Epidermal melanocyte (primary cell): ENCODE measurements around a stretch of chr15.

DNA sequence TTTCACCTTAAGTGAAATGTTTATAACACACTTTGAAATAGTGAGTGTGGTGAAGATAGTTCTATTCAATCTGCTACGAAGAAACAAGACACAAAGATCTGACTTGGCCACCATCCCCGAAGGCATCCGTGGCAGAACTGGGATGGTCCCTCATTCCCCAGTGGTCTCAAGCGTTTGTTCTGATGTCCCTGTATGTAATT lies 32.2 kb upstream of the TCF12 start:
- RRBS = no CpG with 5 or more reads among the region's 4 CpGs

DNA sequence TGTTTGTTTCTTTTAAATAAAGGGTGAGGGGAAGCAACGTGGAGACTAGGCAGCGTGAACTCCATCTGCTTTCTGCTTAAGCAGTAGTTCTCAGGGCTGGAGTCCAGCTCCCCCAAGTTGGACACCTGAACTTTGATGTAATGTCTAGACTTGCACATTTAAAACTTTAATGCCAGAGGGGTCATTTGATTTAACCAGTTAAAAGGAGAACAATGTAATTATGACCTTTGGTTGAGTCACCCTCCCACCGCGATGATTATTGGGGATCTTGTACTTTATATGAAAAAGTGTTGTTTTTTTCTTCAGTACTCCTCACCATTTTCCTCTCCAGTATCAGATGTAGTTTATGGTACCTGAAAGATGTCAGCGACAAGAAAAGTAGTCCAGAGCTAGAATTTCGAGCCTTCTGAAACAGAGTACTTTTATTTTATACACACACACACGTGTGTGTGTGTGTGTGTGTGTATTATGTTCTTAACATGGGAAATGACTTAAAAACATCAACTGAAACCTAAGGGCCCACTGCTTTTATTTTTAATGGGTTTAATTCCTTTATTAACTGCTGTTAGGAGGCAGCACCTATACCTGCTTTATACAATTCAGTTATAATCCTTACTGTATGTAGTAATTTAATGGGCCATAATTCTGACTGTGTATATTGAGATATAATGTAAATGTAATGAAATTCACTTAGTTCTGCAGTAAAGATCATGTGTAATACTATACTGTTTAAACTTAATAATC lies 1.8 kb downstream of the TCF12 start:
- RRBS = no CpG with 5 or more reads among the region's 7 CpGs

GRCh38 chr15:57305845-57306711 lies 70.2 kb upstream of the CGNL1 start:
- RRBS = 3% methylated on average over 5 of the region's 35 CpGs

DNA sequence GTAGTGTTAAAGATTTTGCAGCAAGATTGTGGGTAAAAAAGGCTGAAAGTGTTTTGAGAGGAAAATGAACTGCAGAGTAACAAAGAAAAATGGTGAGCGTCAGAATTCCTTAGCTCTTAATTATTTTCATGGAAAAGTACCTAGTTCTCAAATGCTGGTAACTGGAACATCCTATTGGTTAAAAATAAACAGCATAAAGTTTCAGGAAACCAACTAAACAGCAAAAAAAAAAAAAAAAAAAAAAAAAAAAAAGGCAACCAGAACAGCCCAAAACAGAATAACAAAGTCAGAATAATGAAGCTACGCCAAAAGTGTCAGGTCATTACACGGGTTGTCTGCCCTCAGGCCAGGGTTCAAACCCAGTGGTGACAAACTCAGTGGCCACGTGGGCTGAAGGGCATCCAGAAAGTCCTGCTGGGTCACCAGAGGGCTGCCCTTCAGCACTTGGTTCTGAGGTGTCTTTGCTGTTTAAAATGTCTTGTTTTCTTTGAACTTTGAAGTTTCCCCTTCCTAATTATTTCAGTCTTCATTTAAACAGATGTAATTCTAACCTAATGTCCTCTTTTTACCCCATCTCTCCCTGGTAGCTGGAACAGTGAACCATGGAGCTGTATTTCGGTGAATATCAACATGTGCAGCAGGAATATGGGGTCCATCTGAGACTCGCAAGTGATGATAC lies 61.2 kb downstream of the CGNL1 start:
- RRBS = no CpG with 5 or more reads among the region's 6 CpGs

DNA sequence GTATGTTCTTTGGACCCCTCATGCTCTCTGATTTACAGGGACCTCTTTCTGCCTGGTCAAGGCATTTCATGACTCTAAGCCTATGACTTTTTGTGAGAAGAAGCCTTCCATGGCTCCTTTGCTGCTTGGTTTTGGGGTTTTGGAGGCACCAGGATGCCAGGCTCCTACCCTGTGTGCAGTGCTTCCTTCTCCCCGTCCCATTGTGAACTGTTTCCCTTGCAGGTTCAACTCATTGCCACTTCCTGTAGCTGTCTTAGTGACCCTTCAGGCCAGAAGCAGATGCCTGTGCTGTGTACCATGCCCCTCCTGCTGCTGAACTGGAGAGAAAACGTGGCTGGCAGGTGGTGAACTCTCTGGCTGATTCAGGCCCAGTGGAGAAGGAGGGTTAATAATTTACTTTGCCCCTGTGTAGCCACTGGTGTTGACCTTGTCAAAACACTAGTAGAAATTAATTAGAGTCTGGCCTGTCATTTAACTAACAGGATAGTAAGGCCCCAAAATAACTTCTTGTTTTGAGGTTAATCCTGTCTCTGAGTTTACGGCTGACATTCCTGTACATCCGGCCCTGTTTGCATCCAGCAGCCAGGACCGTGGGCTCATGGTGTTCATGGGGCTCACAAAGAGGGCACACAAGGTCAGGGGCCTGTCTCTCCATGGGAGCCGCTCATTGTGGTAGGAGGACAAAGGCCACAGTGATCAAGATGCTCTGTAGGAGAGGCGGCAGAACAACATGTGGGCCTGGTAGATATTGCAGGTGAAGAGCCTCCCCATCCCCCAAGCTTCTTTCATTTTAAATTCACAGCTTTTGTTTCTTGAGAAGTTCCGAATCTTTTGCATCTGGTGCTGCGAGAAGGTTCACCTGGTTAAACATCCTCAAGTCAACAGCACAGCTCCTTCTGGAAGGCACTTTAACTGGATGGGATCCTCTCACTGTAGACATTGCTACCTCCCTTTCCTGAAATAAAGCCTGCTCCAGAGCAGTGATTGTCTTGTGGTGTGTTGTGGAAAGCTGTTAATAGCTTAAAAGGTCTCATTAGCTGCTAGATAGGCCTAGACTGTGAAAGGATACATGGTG lies 101.6 kb downstream of the CGNL1 start:
- RRBS = no CpG with 5 or more reads among the region's 9 CpGs

DNA sequence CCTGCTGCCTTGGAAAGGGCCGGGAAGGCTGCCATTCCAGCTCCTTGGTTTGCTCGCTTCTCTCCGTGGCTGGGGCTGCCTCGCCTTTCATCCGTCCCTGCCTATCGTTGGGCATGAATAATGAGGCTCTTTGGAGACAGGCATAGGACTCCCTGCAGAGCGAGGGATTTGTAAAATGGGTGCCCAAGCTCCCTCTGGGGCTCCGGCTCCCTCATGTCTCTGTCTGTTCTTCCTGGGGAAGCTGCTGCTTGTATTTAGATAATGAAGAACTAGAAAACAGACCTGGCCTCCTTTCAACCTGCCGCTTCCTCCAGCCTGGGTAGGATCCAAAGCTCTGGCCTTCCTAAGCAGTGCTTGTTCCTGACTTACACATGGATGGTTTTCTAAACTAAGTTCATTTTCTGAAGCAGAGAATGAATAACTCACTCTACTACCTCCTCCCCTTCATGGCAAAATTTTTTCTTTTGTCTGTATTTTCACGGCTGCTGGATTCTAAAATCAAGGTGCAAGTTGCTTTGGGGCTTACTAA lies 37.0 kb upstream of the MYZAP start:
- RRBS = no CpG with 5 or more reads among the region's 10 CpGs

GRCh38 chr15:57747164-57747614 lies 40.7 kb downstream of the POLR2M start:
- RRBS = no CpG with 5 or more reads among the region's 11 CpGs

- RRBS = no CpG with 5 or more reads among the region's 2 CpGs
Measured at GRCh38 chr15:57923345-57923740, 142.2 kb downstream of the ALDH1A2 start.

DNA sequence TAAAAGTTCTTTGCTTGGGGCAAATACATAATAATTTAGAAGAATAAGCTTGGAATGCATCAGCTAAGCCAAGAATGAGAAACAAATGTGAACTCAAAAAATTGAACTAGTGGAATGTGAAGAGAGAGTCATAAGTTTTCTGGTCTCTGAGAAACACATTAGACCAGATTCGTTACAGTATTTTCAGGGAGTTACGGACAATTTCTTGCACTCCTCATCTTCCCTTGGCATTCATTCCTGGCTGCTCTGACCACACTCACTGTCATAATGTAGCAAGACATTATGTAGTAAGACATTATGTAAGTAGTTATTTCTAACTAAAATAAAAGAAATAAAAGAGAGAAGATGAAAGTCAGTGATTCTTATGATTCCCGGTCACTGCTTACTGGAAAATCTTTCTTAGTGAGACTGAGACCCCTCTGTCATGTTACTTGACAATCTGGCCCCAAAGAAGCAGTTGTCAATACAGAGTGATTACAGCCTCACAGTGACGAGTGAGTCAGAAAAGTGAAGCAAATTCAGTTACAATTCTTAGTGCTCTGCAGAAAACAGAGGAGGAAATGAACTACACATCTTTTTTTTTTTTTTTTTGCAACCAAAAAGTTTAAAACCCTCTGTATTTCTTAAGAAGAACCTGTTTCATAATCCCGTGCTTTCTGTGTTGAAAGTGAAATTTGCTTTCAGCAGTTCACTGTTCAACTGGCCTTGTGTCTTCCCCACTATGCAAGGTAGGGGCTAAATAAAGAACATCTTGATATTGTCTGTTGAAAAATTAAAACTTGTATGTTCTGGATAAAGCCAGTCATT lies 1.6 kb downstream of the AQP9 start:
- RRBS = no CpG with 5 or more reads among the region's 5 CpGs

GRCh38 chr15:58147267-58147582 lies 9.0 kb downstream of the AQP9 start:
- RRBS = no CpG with 5 or more reads among the region's 3 CpGs

GRCh38 chr15:58148627-58149386 lies 10.6 kb downstream of the AQP9 start:
- RRBS = no CpG with 5 or more reads among the region's 3 CpGs

GRCh38 chr15:58392010-58392522 lies 39.7 kb upstream of the LIPC start:
- RRBS = no CpG with 5 or more reads among the region's 4 CpGs

- RRBS = no CpG with 5 or more reads among the region's 10 CpGs
Measured at GRCh38 chr15:58432400-58432983, 701 bp downstream of the LIPC start.

DNA sequence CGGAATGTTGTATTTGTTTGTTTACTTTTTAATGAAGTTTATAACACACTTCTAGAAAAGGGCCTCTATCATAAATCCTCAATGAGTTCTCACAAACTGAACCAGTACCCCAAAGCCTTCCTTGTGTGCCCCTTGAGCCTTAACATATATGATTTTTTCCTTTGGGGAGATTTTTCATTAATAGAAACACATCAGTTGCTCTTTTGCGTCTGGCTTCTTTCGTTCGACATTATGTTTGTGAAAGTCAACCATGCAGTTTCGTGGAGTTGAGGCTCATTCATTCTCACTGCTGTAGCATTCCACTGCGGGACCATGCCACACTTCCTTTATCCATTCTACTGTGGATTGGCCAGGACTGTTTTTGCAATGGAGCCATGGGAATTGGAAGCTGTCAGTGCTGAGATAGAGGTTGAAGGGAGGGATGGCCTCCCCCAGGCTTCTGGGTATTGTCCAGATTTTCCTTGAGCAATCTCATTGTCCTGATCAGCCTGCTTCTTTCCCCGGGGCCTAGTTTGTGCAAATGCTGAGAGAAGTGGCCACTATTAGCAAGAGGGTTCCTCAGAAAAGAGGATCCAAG lies 1.6 kb downstream of the LIPC start:
- RRBS = no CpG with 5 or more reads among the region's 7 CpGs

- RRBS = no CpG with 5 or more reads among the region's 2 CpGs
Measured at GRCh38 chr15:58440799-58441469, 9.1 kb downstream of the LIPC start.

DNA sequence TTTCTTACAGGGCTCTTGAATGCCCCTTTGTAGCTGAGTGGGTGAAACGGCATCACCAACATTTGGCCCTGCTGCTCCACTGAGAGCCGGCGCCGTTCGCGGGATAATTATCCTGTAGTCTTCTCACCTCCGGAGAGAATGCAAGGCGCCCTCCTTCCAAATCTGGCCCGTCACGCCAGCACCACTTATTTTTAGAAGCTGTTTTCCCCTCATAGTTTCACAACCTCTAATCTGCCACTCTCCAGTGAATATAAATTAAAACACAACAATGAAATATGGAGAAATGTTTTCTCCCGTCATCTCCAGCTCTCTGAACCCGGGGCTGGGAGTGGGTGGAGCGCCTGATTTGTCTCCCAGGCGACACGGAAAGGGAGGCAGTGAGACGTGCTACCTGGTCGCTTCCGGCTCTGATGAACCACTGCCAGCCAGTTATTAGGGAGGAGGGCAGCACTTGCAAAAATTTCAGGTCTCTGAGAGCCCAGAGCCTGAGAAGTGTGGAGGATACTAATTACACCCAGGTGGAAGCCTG lies 58.7 kb downstream of the LIPC start:
- RRBS = 34% methylated on average over 6 of the region's 18 CpGs

GRCh38 chr15:58546541-58547090 lies 114.8 kb downstream of the LIPC start:
- RRBS = no CpG with 5 or more reads among the region's 5 CpGs

DNA sequence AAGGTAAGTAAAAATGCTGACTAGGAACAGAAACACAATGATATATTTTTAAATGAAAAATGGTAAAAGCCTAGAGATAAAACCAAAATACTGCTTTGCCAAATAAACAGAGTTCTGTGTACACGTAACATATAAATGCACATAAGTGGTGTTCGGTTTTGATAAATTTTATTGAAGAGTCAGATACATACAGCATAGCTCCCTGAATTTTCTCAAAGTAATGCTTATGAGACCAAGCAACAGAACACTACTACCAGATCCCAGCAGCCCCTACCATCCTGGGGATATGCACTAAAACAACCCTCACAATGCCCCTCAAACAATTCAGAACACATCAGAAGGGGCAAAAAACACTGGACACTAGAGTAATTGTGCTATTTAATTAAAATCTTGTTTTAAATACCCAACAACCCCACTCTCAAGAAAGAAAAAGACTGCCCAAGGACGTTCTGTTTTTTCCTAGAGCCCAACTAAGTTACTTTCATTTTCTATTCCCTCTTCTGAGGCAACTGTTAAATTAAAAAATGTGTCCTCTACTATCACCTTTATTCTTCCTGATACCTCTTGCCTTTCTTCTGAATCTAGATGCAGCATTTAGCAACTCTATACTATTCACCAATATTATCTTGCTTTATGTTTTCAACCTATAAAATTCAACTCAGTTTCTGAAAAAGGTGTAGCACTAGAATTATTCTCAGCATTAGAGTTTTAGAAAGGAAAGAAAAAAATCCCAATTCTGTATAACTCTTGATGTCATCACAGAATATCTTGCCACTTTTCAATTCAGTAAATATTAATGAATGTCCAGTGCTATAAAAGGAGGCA lies 120.9 kb downstream of the ADAM10 start:
- RRBS = no CpG with 5 or more reads among the region's 3 CpGs

DNA sequence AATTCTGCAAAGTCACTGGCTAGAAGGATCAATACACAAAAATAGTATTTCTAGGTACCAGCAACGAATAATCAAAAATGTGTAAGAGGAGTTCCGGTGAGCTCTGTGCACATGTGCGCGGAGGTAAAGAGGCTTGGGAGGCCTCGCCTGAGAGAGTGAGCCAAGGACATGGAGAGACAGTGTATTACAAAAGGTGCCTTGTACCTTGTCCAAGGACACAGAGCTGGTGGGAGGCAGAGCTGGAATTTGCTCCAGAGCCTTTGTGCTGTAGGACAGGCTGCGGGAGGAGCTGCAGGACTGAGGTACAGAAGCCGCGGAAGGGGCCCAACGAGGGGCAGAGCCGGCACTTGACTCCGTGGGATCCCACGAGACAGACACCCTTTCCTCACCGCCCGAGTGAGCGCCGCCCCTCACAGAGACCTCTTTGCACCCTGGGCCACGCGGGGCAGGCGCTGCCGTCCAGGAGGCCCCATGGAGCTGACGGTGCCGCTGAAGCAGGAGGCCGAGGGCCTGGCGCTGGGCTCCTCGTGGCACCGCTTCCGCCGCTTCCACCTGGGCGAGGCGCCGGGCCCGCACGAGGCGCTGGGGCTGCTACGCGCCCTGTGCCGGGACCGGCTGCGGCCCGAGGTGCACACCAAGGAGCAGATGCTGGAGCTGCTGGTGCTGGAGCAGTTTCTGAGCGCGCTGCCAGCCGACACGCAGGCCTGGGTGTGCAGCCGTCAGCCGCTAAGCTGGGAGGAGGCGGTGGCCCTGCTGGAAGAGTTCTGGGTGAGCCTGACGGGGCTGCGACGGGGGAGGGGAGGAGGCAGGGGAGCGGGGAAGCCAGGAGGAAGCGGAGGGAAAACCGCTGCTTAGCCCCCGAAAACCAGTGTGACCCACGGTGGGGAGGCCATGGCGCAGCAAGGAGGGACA lies 68.7 kb downstream of the SLTM start:
- RRBS = 23% methylated on average over 6 of the region's 56 CpGs